H7 (cell line): ENCODE measurements around a stretch of chr2.

- RAMPAGE, long total RNA, result no peak
These were observed 3.0 kb upstream of the HOXD11 start for GRCh38 chr2:176103746-176104826.

DNA sequence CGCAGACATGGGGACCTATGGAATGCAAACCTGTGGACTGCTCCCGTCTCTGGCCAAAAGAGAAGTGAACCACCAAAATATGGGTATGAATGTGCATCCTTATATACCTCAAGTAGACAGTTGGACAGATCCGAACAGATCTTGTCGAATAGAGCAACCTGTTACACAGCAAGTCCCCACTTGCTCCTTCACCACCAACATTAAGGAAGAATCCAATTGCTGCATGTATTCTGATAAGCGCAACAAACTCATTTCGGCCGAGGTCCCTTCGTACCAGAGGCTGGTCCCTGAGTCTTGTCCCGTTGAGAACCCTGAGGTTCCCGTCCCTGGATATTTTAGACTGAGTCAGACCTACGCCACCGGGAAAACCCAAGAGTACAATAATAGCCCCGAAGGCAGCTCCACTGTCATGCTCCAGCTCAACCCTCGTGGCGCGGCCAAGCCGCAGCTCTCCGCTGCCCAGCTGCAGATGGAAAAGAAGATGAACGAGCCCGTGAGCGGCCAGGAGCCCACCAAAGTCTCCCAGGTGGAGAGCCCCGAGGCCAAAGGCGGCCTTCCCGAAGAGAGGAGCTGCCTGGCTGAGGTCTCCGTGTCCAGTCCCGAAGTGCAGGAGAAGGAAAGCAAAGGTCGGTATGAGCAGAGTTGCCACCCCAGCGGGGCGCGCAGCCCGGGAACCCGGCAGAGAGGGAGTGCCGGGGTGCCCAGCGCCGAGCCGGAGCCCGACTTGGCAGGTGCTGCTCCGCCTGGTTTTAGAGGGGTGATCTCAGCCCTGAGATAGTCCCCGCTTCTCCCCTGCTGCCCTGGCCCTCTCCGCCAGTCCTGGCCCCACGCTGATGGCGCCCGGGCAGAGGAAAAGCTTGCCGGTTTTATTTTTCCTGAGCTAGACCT lies 619 bp downstream of the HOXD10 start:
- RAMPAGE, long total RNA, result no peak

GRCh38 chr2:176118588-176118829 lies 1.9 kb downstream of the HOXD10 start:
- RAMPAGE, long total RNA, result no peak

- RAMPAGE, long total RNA, result no peak
These were observed 1.0 kb upstream of the HOXD9 start for GRCh38 chr2:176121168-176122196.

DNA sequence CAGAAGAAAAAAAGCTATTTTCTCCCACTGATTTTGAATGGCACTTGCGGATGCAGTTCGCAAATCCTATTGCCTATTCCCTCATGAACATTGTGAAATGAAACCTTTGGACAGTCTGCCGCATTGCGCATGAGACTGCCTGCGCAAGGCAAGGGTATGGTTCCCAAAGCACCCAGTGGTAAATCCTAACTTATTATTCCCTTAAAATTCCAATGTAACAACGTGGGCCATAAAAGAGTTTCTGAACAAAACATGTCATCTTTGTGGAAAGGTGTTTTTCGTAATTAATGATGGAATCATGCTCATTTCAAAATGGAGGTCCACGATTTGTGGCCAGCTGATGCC lies 8.4 kb downstream of the HOXD8 start:
- RAMPAGE, long total RNA, result no peak

- RAMPAGE, long total RNA, result no peak
These were observed 14.3 kb downstream of the HOXD3 start for GRCh38 chr2:176171119-176172118.

DNA sequence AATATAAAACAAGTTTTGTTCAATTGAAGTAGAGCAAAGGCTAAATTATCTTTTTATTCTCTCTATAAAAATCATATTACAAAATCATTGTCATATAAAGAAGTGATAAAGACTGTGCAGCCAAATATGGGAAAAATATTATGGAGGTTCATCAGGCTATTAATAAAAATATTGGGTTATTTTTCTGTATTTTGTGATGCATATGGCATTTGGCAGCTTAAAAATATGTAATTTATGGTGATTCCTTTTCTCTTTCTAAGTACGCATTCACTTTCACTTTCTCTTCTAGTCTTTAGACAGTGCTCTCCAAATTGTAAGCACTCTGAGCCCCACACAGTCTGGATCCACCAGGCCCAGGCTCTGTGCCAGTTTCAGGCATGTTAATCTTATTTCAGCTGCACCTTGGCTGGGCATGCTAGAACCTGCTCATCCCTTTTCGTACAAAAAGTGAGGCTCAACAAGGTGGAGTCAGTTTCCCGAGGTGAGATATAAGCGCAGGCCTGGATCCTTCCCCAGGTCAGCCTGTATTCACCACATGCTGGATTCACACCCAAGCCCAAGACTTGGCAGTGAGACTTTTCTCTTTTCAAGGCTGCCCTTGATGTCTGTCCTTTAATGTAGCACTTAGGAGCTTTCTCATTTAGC lies 203.9 kb downstream of the MTX2 start:
- RAMPAGE, long total RNA, result no peak

- RAMPAGE, long total RNA, result no peak
These were observed 227.5 kb downstream of the MTX2 start for GRCh38 chr2:176496699-176497176.

DNA sequence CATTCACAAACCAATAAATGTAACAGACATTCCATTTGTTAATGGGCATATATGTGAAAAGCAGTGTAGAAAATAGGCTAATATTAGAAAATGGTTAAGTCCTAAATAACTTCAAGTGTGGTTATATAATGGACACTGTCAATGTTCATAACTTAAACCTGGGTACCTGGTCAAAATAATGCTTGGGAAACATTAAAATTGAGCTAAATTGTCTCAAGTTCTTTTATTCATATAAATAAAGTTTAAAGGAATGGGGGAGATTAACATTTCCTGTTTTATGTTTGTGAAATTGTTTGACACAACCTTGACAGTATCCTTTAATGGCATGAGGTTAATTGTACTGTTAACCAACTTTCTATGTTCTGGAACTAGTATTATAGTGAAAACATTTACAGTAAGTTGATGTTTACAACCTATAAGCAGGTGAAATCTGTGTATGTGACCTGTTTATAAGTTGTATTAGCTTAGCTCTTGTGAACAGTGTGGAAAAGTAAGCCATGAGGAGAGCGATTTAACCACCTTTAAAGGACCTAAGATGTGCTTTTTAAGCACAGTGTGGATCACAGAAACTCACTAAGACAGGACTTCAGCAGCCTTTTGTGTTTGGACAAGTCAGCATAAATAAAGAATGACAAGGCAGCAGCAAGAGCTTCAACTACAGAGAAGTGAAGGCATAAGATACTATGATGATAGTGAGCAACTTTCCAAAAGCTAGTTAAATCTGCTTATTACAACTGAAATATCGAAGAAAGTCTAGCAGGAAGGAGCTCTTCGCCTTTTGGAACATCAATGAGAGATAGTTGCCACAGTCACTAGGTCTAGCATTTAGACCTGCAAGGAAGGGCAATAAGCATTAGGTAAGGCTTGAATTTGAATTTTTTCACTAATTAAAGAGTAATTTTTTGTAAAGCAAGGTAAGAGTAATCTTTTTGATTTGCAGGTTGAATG lies 8.8 kb downstream of the HNRNPA3 start:
- RAMPAGE, long total RNA, result no peak

DNA sequence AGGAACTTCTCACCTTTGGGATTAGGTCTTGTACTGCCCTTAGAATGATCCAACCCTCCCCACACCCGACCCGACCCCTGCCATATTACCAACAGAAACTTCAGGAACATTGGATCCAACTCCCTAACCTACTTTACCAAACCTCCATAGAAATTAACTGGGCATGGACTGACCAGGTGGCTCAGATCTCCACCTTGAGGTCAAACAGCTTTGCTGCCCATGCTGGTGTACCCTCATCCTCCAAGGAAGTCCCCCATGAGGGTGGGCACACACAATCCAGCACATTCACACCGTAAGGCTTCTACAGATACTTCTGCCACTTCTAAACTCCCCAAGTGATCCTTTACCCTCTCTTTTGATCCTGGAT lies 21.4 kb downstream of the NFE2L2 start:
- RAMPAGE, long total RNA, result no peak

GRCh38 chr2:177254410-177254865 lies 10.1 kb downstream of the NFE2L2 start:
- RAMPAGE, long total RNA, result no peak

DNA sequence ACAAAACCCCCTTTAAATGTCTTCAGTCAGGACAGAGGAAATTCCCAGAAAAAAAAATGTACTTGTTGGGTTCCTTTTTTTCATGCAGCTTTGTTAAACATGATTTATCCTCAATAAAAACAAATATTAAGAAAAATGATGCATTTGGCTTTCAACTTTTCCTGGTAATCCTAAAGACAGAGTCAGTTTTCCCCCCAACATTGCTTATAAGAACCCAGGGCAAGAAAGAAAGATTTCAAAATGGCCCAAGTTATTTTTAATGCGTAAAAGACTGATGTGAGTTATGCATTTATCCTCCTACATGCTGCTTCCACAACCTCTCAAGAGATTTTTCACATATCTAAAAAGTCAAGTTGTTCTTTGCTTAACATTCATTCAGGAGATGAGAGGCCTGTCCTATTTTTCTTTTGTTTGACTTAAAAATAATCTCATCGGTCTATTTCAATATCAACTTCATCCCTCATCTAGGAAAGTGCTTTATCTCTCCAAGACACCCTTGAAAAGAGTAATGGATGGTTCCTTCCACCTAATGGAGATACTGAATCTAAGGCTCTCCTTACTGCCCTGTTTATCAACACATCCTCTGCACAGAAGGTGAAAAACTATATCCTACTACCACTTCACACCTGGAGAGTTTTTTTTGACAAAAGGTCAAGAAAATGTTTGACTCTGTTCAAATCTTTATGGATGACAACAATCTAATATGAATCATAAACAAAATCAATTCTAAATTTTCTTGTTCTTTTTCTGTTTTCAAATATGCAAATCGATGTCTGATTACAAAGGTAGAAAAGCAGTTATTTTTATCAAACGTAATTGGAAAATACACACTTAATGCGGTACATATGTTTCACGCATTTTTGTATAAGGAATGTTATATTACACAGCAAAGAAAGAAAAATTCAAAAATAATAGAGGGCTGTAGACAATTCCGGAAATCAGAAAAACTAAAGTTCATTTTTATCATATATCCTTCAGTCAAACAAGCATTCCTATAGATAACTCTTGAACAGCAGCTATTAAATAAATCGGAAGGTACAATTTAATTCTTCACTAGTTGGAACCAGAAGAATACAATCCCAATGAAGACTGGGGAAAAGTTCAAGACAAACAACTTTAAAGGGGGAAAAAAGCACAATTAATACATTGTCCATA lies 2.3 kb downstream of the NFE2L2 start:
- RAMPAGE, long total RNA, result no peak

DNA sequence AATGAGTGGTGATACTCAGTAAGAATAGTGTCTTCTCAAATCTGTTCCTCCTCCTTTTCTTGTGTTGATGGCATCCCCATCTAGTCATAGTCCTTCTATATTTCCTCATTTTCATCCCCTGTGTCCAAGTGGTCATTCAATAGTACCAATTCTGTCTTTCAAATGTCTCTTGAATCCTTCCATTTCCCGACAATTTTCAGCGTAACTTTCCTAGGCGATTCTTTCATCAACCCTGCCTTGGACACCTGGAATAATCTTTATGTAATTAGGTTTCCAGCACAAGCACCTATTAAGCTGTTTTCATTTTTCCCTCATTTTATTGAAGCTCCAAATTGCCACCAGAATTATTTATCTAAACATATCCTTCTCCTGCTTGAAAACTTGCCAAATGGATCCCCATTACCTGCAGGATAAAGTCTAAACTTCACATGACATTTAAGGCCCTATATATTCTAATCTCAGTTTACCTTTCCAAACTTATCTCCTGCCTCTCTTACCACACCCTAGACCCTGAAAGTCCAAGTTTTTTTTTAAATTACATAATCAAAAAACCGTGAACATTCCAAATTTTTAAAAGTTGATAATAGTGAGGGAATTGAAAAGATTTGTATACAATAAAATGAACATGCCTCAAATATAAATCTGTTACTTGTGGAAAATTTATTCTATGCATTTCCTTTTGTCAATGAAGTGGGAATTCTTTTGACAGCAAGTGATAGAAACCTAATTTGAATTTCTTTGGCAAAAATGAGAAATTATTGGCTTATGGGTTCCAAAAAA lies 50.4 kb upstream of the AGPS start:
- RAMPAGE, long total RNA, result no peak

DNA sequence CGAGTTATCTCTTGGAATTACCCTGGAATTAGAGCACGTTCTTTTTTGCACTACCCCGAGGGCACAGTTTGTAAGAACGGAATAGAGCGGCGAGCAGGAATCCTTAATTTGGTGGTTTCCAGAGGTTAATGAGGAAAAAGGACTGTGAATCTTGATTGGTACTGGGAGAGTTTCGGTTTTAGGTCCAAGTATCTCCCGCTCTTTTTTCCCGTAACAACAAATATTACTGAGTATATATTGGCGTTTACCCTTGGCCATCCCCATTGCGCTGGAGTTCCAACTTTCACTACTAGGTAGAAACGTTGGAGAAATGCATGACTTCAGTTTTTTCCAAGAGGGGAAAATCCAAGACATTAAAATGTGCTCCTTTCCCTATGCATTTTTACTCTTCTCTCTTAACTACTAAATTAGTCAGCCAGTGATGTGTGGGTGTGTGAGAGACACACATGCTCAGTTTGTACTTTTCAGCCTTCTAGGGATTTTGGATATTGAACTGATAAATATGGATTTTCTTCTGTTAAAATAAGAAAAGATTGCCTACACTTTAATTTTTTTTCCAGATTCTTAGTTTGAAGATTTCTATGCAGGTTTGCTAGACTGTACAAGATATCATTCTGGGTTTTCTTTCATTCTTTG lies 811 bp upstream of the TTC30B start:
- RAMPAGE, long total RNA, result no peak

- RAMPAGE, long total RNA, result no peak
These were observed 13.3 kb downstream of the PRKRA start for GRCh38 chr2:178437507-178438215.

DNA sequence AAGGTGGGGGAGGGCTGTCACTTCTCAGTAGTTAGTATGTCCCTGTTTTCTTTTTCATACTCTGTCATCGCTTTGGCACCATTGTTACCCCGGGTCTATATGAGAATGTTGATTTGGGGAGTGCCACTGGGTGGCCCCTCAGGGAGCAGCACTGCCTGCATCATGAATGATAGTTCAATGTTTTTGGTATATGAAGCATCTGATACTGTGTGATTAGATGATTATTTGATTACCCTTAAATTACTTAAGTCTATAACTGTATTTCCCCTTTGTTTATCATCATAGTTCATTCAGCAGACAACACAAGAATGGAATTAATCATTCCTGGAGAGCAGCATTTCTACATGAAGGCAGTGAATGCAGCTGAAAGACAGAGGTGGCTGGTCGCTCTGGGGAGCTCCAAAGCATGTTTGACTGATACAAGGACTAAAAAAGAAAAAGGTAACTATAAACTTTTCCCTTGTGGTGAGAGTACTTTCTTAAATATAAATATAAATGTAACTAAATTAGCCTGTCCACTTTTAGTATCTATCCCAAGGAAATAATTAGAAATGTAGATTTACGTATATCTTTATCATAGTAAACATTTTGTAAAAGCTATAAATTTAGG lies 10.2 kb downstream of the PLEKHA3 start:
- RAMPAGE, long total RNA, result no peak

GRCh38 chr2:178557682-178558694 lies 77.7 kb downstream of the PLEKHA3 start:
- RAMPAGE, long total RNA, result no peak

- RAMPAGE, long total RNA, result no peak
These were observed 140.8 kb downstream of the PLEKHA3 start for GRCh38 chr2:178620972-178621607.

GRCh38 chr2:178635271-178635773 lies 155.1 kb downstream of the PLEKHA3 start:
- RAMPAGE, long total RNA, result no peak

DNA sequence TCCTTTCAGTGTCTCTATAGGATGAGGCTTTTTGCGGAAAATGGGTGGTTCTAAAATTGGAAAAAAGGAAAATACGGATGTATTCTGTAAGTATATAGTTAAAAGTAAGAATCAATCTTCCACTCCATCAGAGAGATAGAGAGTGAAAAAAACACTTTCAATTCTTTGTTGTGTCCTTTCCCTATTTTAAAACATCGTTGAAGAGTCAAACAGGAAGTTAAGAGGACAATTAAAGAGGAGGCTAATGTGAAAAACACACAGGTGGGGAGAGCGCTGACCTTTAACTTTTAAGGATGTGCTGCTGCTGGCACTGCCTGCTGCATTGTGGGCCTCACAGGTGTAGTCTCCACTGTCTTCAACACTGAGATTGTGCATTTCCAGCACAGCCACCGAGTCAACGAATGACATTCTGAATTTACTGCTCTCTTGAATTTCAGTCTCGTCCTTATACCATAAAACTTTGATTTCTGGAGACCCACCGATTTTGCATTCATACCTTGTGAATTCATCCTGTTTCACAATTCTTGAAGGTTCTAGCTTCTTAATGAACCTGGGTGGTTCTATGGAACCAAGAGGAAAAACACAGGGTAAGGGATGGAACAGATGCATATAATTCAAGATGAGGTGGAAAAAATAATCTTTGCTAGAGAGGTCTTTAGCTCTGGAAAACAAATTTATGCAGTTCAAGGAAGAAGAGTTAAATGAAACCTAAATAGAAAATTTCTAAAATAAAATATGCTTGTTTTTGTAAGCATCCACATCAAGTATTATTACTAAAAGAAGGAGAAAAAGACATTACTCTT lies 91.8 kb downstream of the TTN start:
- RAMPAGE, long total RNA, result no peak